HEK293 (cell line): ENCODE measurements around a stretch of chr10.

DNA sequence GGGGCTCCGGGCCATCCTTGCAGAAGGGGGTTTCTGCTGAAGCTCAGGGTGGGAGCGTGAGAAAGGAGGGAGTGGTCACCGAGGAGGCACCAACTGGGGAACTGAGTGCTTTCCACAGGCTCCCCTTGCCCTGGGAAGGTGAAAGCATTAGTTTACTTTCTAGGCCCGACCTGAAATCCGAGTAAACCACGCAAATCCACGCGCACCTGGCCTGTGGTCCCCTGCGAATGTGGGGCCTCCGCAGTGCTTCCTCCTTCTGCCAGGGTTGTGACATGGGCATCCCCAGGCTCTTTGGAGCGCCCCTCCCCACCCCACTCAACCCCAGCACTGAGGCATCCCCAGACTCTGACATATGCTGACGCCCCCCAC lies 129.0 kb downstream of the WDR11 start:
- PRO-cap: no peak
- RRBS, 2 experiments: 27 to 92% methylated on average over 1 of the region's 12 CpGs

DNA sequence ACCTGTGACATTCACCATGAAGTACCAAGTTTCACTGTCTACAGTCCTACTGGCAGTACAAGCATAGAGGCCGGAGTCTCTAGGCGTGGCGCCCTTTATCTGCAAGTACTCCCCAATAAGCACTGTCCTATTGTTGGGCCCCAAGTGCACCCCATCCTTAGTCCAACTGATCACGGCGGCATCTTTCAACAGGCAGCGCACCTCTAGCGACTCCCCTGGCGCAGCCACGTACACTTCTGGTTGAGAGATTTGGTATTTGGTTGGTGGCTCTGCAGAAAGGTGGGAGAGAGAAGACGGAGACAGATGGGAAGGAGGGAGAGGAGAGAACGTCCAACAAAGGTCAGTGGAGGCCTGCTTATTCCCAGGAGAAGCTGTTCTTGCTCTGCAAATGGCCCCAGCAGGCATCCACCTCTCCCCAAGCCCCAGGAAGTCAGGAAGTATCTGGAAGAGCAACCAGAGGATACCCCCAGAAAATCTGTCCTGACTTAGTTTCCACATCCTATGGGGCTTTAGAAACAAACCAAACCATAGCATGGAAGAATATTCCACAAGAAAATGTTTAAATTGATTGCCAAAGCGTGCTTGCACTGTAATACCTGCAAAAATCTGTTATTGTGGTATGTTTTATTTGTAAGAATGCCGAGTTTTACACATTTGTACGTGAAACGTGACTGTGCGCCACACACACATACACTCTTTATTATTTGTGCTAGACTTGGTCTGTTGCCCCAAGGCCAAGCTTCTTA lies 32.6 kb downstream of the FGFR2 start:
- PRO-cap: no peak
- RRBS, 2 experiments: no CpG with 5 or more reads among the region's 16 CpGs

GRCh38 chr10:121594523-121595030 lies 3.7 kb downstream of the FGFR2 start:
- PRO-cap: no peak
- RRBS, 2 experiments: no CpG with 5 or more reads among the region's 5 CpGs

- PRO-cap: no peak
- RRBS, 2 experiments: no CpG with 5 or more reads among the region's 2 CpGs
Observed at GRCh38 chr10:121779200-121779751, 148.6 kb downstream of the ATE1 start.

- PRO-cap: no peak
- RRBS, 2 experiments: no CpG with 5 or more reads among the region's 4 CpGs
Observed at GRCh38 chr10:121959147-121959842, 15.7 kb downstream of the NSMCE4A start.

DNA sequence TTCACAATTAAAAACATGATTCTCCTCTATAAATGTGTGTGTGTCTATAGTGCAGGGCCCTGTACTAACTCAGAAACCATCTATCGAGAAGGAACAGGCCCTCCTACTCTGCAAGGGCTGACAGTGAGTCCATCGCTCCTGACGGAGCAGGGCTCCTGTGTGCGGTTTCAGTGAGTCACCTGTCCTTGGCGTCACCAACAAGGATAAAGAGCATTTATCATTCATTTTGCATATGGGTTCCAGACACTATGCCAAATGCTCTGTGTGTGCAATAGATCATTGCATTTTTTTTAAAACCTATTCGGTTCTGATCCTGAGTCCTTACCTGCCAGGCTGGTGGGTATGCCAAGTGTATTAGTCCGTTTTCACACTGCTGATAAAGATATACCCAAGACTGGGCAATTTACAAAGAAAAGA lies 63.8 kb downstream of the TACC2 start:
- PRO-cap: no peak
- RRBS, 2 experiments: no CpG with 5 or more reads among the region's 7 CpGs

- PRO-cap: no peak
- RRBS, 2 experiments: 89 to 92% methylated on average over 2 of the region's 13 CpGs
Observed at GRCh38 chr10:122087039-122087736, 98.2 kb downstream of the TACC2 start.

DNA sequence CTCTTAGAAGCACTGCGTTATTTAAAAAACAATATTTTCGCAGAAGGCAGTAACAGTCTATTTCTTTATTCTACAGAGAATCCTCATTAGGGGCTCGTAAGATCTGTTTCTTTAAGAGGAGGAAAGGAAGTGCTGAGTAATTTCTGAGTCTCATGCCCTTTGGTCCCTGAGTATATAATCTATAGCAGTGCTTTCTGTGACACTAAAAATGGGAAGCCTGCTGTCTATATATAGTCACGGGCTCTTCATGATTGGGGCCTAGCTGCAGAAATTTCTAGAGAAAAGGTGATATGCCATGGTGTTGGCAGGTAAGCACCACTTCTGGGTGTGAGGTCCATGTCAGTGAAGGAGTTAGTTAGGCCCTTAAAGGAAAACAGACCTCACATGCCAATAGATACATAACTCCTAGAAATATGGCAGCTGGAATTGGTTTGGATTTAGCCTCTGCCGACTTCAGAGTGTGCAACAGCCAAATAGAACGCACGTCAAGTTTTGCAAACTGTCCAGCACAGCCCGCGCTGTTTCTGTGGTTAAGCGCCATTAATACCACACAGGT lies 123.1 kb downstream of the TACC2 start:
- PRO-cap: unidirectional peak, plus-strand start at position 456 of the sequence
- RRBS, 2 experiments: no CpG with 5 or more reads among the region's 10 CpGs

DNA sequence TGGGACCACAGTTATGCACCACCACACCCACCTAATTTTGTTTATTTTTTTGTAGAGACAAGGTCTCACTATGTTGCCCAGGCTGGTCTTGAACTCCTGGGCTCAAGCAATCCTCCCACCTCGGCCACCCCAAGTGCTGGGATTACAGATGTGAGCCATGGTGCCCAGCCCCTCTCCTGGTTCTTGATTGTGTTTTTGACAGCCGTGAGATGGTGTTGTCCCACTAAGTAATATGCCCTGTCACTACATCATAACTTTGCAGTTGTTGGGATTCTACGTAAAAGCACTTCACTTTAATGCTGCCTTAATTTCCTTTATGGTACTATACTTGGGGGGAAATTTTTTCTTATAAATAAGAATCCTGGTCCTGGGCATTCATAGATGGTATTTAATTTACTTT lies 110.0 kb upstream of the BTBD16 start:
- PRO-cap: no peak
- RRBS, 2 experiments: no CpG with 5 or more reads among the region's 3 CpGs

DNA sequence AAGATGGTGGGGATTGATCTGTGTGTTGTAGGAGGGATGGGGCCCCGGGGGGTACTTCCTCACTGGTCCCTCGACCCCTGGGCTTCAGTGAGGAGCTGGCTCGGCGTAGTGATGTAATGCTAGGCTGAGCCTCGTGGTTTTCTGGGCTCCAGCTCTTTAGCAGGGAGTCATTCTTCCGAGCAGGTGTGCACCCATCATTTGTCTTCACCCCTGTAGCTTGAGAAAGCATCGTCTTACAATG lies 106.3 kb upstream of the BTBD16 start:
- PRO-cap: no peak
- RRBS, 2 experiments: no CpG with 5 or more reads among the region's 7 CpGs

DNA sequence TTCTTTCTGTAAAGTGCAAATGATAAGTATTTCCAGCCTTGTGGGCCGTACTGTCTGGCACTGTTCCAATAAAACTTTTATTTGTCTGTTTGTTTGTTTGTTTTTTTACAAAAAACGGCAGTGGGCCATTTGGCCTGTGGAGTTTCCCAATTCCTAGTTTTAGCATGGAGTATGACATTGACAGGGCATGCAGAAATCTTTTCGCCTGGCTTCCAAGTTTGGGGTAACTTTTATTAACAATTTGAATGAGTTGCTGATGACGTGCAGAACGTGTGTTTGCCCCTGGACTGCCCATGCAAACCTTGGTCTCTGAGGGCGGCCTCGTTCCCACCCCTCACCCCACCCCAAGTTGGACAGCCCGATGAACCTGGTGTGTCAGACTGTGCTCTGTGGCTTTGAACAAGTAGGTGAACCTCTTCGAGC lies 40.1 kb upstream of the BTBD16 start:
- PRO-cap: no peak
- RRBS, 2 experiments: no CpG with 5 or more reads among the region's 9 CpGs

GRCh38 chr10:122248385-122249366 lies 22.4 kb upstream of the BTBD16 start:
- PRO-cap: no peak
- RRBS, 2 experiments: no CpG with 5 or more reads among the region's 26 CpGs

DNA sequence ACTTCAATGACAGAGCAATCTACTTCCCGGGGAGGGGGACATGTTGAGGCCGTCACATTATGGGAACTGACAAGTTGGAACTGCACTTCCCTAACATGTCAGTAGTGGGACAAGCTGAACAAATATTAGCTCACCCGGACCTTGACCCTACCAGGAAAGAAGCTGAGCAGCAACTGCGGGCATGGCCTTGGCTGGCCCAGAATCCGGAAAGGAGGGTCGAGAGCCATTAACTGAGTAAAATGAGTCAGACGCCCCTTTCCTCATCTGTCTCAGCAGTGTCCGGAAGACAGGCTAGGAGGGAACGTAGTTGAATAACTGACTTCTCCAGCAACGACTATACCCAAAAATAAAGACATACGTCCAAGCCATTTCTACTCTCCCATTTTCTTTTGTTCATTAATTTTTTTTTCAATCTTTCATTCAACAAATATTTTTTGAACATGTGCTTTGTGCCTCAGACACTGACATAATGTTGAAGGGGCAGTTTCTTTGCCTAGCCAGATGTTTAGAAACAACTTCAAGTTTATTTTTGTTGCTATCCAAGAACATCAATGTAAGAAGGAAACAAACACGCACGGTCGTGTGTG lies 39.7 kb downstream of the BTBD16 start:
- PRO-cap: no peak
- RRBS, 2 experiments: 69 to 90% methylated on average over 7 to 8 of the region's 14 CpGs

- PRO-cap: no peak
- RRBS, 2 experiments: no CpG with 5 or more reads among the region's 5 CpGs
Observed at GRCh38 chr10:122348389-122348769, 26.1 kb upstream of the PLEKHA1 start.

GRCh38 chr10:122350813-122351236 lies 23.7 kb upstream of the PLEKHA1 start:
- PRO-cap: no peak
- RRBS, 2 experiments: no CpG with 5 or more reads among the region's 13 CpGs

DNA sequence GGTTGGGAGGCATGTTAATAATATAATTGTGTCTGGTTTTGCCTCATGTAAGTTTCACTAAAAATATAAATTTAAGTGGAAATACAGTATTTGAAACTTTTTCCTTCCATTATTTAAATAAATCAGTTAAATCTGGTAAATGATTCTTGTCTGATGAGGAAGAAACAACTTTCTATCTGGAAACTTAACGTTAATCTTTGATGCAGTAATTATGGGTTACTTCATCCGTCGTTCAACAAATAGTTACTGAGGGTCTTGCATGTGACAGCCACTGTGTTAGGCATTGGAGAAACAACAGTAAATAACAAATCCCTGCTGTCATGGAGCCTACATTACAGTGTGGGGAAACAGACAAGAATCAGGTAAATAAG lies 5.5 kb downstream of the PLEKHA1 start:
- PRO-cap: no peak
- RRBS, 2 experiments: no CpG with 5 or more reads among the region's 3 CpGs

DNA sequence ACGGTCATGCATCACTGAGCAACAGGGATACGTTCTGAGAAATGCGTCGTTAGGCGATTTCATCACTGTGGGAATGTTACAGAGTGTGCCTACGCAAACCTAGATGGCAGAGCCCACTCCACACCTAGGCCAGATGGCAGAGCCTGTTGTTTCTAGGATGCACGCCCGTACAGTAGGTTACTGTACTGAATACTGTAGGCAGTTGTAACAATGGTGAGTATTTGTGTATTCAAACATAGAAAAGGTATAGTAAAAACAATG lies 26.2 kb downstream of the HTRA1 start:
- PRO-cap: no peak
- RRBS, 2 experiments: no CpG with 5 or more reads among the region's 8 CpGs

DNA sequence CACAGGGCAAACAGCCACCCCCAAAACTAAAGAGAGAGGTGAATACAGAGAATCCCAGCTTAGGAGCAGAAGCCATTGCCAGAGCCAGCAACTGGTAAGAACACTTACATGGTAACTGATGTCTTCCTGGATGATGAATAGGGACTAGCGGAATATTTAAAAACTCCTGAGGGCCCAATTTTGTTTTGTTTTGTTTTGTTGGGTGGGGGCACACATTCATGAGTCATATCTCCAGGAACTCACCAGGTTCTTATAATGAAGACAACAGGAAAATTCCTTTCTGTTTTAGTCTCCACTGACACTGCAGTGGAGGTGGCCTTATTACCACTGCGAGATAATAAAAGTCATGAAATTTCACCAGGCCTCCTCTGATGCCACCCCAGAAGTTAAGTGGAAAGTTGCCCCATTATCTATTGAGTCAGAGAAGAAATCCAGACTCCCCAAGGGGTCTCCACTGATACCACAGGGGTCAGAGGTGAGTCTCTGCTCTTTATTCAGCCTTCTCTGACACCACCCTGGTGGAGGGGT lies 6.6 kb upstream of the CUZD1 start:
- PRO-cap: no peak
- RRBS, 2 experiments: no CpG with 5 or more reads among the region's 2 CpGs

GRCh38 chr10:122981171-122981647 lies 1.0 kb downstream of the PSTK start:
- PRO-cap: bidirectional peak, plus-strand start at chr10:122981411, minus-strand start at chr10:122981338
- RRBS, 2 experiments: no CpG with 5 or more reads among the region's 3 CpGs

DNA sequence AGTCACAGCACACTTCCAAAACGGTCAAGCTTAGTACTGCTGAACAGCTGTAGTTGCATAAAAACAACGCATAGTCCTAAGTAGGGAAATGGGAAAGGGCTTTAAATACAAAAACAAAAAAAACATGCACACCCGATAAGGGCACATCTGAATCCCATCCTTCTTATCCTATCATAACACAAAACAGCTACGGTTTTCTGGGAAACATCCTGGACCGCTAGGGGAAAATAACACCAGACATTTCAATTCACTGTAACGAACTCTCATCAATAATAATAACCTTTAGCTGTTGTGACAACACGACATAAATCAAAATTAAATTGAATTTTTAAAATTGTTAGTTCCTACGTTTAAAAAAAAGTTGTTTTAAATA lies 1.1 kb downstream of the IKZF5 start:
- PRO-cap: no peak
- RRBS, 2 experiments: no CpG with 5 or more reads among the region's 8 CpGs